ENCODE data around the genes GDPD4 and GAB2.

GRCh38 chr11:76744699-76745217 lies 38.4 kb upstream of the TSKU start:
- PRO-cap = no peak
- RAMPAGE, long total RNA, 3 experiments = no peak in any of the 3 experiments

DNA sequence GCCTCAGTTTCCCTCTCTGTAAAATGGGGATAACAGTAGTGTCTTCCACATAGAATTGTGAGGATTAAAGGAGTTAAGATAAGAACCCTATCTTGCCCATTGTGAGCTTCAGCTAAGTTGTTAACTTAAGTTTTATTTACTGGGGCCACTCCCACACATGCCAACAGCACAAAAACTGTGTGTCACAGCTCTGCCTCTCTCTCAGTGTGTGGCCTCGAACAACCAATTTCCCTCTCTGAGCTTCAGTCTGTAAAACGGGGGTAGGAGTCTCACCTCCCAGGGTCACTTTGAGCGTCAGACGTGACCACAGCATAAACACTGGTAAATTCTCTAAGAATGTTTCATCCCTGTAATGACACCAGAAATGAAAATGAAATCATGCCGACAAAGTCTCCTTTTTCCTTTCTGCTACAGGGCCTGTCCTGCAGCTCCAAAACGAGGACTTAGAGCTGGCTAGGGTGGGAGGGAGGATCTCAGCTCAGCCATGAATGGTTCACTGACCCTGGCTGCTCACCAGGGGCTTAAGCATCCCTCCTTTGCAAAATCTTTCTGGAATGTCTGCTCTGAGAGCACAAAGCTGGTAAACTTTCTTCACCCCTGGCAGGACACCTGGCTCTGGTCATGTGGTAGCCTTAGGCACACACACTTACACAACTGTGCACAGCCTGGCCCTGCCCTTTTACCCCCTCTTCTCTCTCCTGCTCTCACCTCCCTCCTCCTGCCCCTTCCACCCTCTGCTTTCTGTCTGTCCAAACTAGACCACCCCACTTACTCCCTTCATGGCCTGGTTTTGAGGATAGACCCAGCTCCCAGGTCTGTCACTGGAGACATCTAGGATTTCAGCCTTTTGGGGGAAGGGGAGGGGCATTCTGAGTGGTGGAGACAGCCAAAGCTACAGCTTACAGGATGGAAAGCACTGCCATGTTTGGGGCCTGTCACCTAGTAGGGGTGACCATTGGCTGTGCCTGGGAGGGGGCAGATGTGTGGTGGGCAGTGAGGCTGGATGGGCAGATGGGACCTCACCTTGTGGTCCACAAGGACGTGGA lies 12.3 kb upstream of the TSKU start:
- PRO-cap = unidirectional peak, minus-strand start at position 237 of the sequence
- RAMPAGE, long total RNA, 3 experiments = no peak in any of the 3 experiments

GRCh38 chr11:76784058-76785067 lies 1.2 kb downstream of the TSKU start:
- PRO-cap = bidirectional peak, plus-strand start at chr11:76784148, minus-strand start at chr11:76783913; bidirectional peak, plus-strand start at chr11:76784539, minus-strand start at chr11:76784252
- RAMPAGE, long total RNA, 3 experiments = no peak in any of the 3 experiments

GRCh38 chr11:76788231-76789248 lies 5.4 kb downstream of the TSKU start:
- PRO-cap = no peak
- RAMPAGE, long total RNA, 3 experiments = no peak in any of the 3 experiments

DNA sequence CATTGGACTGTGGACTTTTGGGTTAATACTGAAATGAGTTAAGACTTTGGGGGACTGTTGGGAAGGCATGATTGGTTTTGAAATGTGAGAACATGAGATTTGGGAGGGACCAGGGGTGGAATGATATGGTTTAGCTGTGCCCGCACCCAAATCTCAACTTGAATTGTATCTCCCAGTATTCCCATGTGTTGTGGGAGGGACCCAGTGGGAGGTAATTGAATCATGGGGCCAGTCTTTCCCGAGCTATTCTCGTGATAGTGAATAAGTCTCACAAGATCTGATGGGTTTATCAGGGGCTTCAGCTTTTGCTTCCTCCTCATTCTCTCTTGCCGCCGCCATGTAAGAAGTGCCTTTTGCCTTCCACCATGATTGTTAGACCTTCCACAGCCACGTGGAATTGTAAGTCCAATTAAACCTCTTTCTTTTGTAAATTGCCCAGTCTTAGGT lies 9.2 kb downstream of the TSKU start:
- PRO-cap = no peak
- RAMPAGE, long total RNA, 3 experiments = no peak in any of the 3 experiments

GRCh38 chr11:76806878-76807954 lies 24.1 kb downstream of the TSKU start:
- PRO-cap = no peak
- RAMPAGE, long total RNA, 3 experiments = no peak in any of the 3 experiments

GRCh38 chr11:77036127-77037219 lies 2.3 kb downstream of the B3GNT6 start:
- PRO-cap = no peak
- RAMPAGE, long total RNA, 3 experiments = no peak in any of the 3 experiments

- PRO-cap = no peak
- RAMPAGE, long total RNA, 3 experiments = no peak in any of the 3 experiments
Measured at GRCh38 chr11:77174254-77174672, 46.2 kb downstream of the MYO7A start.

- PRO-cap = no peak
- RAMPAGE, long total RNA, 3 experiments = no peak in any of the 3 experiments
Measured at GRCh38 chr11:77301380-77301825, at the start of gene GDPD4. GDPD4 (minus strand) TSS chr11:77301686.

GRCh38 chr11:77411645-77412319 lies 62.1 kb downstream of the PAK1 start:
- PRO-cap = bidirectional peak, plus-strand start at chr11:77412059, minus-strand start at chr11:77411952
- RAMPAGE, long total RNA, 3 experiments = start-site peak on the minus strand in 3 of 3 experiments, at chr11:77411933-77411965 at its widest, 60 to 160 reads per replicate

- PRO-cap = no peak
- RAMPAGE, long total RNA, 3 experiments = no peak in any of the 3 experiments
Measured at GRCh38 chr11:77474543-77474675, 515 bp upstream of the PAK1 start.

DNA sequence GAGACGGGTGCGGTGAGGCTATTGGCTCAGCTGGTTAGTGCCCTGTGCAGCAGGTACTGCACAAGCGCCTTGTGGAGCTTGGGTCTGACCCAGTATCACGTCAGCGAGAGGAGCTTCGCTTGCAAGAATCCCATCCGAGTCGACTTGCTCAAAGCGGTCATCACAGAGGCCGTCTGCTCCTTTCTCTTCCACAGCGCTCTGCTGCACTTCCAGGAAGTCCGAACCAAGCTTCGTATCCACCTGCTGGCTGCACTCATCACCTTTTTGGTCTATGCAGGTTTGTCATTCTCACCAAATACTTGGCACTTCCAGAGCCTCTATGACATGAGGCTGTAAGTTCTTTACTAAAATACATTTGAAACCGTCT lies 565 bp downstream of the AQP11 start:
- PRO-cap = no peak
- RAMPAGE, long total RNA, 3 experiments = no peak in any of the 3 experiments

- PRO-cap = no peak
- RAMPAGE, long total RNA, 3 experiments = no peak in any of the 3 experiments
Measured at GRCh38 chr11:77698374-77698807, 60.8 kb upstream of the CLNS1A start.

DNA sequence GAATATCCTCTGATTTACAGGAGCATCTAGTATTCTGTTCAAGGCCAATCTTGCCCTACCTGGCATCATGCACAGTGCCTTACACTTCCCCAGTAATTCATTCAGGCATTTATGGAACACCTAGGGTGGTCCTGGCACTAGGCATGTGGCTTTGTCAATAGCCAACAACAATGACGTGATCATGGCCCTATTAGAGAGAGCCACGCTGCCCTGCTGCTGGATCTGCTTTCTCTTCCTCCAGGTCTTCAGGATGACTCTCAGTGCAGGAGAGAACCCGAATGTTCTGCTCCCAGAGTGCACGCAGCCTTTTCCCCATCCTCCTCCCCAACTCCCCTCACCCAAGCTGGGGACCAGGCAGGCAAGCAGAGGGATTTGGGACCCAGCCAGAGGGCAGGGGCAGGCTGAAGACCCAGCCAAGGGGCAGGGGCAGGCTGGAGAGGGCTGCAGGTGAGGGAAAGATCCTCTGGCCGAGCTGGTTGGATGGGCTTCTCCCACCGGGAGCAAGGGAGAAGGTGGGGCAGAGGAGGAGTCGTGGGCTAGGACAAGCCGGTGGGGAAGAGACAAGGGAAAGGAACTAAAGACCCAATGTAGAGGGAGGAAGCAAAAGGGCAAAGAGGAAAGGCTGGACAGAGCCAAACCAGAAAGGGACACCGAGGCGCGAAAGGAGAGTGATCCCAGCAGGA lies 632 bp downstream of the KCTD14 start:
- PRO-cap = no peak
- RAMPAGE, long total RNA, 3 experiments = no peak in any of the 3 experiments

DNA sequence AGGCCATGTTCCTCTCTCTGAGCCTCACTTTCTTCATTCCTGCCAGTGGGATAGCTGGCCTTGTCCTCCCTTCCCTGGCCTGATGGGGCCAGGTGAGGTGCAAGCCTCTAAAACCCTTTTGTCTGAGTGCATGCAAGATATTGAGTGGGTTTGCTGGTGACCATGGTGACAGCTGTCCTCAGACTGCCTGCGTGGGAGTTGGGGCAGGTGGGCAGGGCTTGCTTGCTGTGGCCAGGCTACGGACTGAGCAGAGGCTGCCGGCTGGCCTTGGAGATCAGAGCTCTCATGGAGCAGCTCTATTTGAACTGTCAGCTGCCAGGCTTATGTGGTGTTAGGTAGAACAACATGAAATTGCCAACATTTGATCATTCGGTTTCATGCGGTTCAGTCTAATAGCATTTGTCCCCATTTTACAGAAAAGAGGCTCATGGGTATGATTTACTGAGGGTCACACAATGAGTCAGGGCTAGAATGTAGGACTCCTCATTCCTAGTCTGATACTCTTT lies 3.7 kb downstream of the USP35 start:
- PRO-cap = no peak
- RAMPAGE, long total RNA, 3 experiments = no peak in any of the 3 experiments

DNA sequence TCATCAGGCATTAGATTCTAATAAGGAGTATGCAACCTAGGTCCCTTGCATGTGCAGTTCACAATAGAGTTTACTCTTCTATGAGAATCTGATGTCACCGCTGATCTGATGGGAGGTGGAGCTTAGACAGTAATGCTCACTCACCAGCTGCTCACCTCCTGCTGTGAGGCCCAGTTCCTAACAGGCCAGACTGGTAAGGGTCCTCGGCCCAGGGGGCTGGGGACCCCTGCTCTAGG lies 107.2 kb downstream of the USP35 start:
- PRO-cap = no peak
- RAMPAGE, long total RNA, 3 experiments = no peak in any of the 3 experiments

DNA sequence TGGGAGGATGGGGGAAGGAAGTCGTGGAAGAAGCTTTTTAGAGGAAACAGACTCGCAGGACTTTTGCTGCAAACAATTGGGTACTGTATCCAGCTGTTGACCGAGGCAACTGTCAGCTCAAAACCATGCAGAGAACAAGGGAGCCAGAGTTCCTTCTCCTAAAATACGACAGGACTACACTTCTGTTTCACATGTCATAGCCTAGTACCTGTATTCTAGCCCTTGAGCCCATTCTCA lies 66.7 kb downstream of the GAB2 start:
- PRO-cap = no peak
- RAMPAGE, long total RNA, 3 experiments = no peak in any of the 3 experiments

GRCh38 chr11:78408553-78409266 lies 8.9 kb downstream of the GAB2 start:
- PRO-cap = no peak
- RAMPAGE, long total RNA, 3 experiments = no peak in any of the 3 experiments

GRCh38 chr11:78416809-78417525 lies 653 bp downstream of the GAB2 start:
- PRO-cap = bidirectional peak, plus-strand start at chr11:78417176, minus-strand start at chr11:78417007
- RAMPAGE, long total RNA, 3 experiments = no peak in any of the 3 experiments

DNA sequence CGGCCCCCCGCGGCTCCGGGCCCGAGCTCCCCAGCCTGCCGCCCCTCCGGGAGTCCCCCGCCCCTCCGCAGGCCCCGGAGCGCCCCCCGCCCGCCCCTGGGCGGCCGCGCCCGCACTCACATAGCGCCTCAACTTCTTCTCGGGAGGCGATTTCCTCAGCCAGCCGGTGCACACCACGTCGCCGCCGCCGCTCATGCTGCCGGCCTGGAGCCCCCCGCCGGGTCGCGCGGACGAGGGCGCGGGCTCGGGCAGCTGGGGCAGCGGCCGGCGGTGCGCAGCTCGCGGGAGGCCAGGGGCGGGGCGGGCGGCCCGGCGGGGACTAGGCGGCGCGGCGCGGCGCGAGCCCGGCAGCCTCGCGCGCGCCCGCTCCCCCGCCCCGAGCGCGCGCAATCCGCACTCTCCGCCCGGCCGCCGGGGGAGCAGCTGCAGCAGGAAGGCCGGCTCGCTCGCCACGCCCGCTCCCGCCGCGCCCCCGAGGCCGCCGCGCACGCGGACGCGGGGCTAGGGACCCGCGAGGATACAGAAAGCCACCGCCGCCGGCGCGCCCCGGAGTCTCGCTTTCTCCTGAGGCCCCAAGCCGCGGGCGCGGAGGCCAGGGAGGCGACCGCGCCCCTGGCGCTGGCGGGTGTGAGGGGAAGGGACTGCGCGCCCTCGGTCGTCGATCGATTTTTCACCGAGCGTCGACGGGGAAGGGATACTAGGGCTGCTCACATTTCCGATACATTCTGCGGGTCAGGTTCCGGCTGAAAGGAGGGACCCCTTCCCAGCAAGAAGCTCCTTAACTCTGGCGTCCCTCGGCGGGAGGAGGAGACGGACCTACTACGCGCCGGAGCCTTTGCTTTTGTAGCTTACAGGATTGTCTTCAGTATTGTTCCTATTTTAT lies at the start of gene GAB2:
TSS of gene GAB2 (minus strand) at position 295 of the 883 bp plus-strand sequence.
- PRO-cap = bidirectional peak, plus-strand start at position 396 of the sequence, minus-strand start at position 393 of the sequence
- RAMPAGE, long total RNA, 3 experiments = no peak in any of the 3 experiments

All from tibial nerve (tissue), 3 donors.